ENCODE data around the genes HYOU1 and RNF26.

DNA sequence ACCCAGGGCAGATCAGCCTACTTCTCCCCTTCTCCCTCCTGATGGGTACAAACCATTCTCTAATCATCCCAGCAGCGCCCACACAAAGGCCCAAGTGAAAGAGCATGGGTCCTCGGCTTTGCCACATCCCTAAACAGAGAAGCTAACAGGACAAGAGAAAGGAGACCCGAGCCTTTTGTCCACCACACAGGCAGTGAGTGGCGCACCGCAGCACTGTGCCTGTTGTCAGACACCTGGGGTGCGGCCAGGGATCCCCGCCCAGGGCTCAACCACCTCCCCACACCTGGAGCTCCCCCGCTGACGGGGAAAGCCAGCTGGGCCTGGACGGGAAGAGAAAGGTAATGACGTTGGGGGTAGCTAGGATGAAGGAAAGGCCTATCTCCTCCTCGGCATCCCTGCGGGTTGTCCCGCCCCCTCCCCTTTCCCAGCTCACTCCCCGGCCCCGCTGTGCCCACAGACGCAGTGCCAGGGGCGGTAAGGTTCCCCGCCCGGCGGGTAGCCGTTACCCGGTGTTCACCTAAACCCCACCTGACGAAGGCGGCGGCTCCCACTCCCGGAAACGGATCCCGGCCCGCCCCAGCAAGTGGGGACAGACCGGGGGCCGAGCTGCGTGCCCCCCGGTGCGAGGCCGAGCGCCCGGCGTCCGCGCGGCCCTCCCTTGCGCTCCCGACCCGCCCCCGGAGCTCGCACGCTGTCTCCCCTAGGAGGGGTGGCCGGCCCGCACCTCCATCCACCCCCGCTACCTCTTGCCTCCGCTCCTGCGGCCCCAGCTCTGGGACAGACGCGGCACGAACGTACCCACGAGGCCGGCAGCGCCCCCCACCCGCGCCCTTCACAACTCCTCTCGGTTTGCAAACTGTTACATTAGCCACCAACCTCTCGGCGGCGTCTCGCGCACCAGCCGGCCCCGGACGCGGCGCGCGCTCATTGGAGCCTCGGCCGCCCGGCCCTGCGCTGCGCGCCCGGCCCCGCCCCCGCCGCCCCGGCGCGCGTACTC, at the start of gene HYOU1:
HYOU1 (minus strand) TSS at position 929 of the 997 bp plus-strand sequence.
- PRO-cap, result bidirectional peak, plus-strand start outside the sequence, minus-strand start at position 919 of the sequence
- RAMPAGE, long total RNA, 2 experiments, result start-site peak on the minus strand in 2 of 2 experiments, centred at positions 636 to 842 of the sequence, 33 to 304 reads per replicate

GRCh38 chr11:119091776-119092868, 3.1 kb downstream of the H2AX start:
- PRO-cap, result no peak
- RAMPAGE, long total RNA, 2 experiments, result no peak in any of the 2 experiments

GRCh38 chr11:119112058-119112759, 5.1 kb downstream of the C2CD2L start:
- PRO-cap, result no peak
- RAMPAGE, long total RNA, 2 experiments, result no peak in any of the 2 experiments

DNA sequence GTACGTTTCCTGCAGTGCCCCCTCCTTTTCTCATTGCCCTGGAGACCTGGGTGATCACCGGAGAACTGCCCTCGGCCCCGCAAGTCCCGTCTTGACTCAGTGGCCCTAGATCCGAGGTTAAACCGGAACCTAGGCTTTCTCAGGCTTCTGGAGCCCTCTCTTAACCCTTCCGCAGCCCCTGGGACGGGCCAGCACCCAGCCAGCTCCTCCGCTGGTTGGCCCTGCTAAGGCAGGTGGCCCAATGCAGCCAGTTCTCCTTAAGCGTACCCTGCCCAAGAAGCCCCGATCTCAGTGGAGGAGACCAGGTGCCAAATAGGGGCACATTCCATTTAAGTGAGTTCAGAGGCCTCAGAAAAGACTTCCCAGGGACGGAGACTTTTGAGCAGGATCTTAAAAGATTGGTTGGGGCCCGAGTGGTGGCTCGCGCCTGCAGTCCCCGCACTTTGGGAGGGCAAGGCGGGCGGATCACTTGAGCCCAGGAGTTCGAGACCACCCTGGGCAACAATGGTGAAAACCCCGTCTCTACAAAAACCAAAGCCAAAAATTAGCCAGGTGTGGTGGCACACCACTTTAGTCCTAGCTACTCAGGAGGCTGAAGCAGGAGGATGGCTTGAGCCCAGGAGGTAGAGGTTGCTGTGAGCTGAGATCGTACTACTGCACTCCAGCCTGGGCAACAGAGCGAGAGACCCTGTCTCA, 926 bp downstream of the NLRX1 start:
- PRO-cap, result bidirectional peak, plus-strand start at position 357 of the sequence, minus-strand start at position 162 of the sequence
- RAMPAGE, long total RNA, 2 experiments, result no peak in any of the 2 experiments

DNA sequence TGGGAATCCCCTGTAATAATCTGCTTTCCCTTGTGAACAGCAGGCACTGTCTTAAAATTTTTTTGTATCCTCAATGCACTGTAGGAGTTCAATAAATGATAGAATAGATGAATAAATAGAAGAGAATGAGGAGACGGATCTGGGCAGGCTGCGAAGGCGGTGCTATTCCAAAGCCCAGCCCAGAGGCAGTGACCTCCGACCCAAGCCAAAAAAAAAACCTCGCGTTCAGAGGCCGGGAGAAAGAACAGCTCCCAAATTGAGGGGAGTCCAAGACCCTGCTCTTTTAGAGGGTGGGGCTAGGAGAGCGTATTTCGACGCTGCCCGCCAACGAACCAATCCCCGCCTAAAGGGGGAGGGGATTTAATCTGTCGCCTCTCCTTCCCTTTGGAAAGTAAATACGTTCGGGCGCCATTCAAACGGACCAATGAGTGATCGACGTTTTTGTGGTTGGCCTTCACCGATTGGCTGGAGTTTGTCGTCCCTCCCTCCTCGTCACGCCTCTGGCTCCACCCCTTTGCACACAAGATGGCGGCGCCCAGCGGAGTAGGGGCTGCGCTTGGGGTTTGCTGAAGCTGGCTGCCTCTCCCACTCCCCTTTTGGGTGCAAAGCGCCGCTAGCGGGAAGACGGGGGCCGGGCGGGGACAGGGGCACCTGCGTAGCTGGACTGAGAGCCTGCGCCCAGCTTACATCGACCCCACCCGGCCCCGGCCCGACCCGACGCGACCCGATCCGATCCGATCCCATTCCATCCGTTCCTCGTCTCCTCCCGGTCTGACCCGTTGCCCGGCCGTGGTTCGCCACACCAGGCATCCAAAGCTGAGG, at the start of gene RNF26:
RNF26 (plus strand) TSS at position 519 of the 822 bp plus-strand sequence.
- PRO-cap, result bidirectional peak, plus-strand start at position 519 of the sequence, minus-strand start at position 341 of the sequence
- RAMPAGE, long total RNA, 2 experiments, result start-site peak on the plus strand in 1 of 2 experiments, centred at position 519 of the sequence, 106 reads per replicate

GRCh38 chr11:119352816-119353427, 6.4 kb upstream of the MFRP start:
- PRO-cap, result no peak
- RAMPAGE, long total RNA, 2 experiments, result no peak in any of the 2 experiments

GRCh38 chr11:119371721-119372355, 9.7 kb downstream of the USP2 start:
- PRO-cap, result bidirectional peak, plus-strand start at chr11:119372067, minus-strand start at chr11:119372059
- RAMPAGE, long total RNA, 2 experiments, result no peak in any of the 2 experiments

GRCh38 chr11:119709525-119710173, 19.4 kb downstream of the NECTIN1 start:
- PRO-cap, result no peak
- RAMPAGE, long total RNA, 2 experiments, result no peak in any of the 2 experiments

GRCh38 chr11:119727551-119728174, 1.3 kb downstream of the NECTIN1 start:
- PRO-cap, result no peak
- RAMPAGE, long total RNA, 2 experiments, result no peak in any of the 2 experiments

- PRO-cap, result no peak
- RAMPAGE, long total RNA, 2 experiments, result no peak in any of the 2 experiments
Observed at GRCh38 chr11:119728175-119728475, 875 bp downstream of the NECTIN1 start.

DNA sequence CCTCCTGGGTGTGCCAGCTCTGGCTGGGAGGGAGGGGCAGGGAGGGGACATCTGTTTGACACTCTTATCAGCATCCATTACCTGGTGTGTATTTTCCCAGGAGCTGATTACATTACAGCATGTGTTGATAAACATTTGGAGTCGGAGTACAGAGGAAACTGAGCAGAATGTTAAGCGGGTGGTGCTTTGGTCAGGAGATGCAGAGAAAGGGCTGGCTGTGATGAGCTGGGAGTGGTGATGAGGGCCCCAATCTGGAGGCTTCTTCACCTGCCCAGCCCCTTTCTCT, 11.1 kb upstream of the NECTIN1 start:
- PRO-cap, result no peak
- RAMPAGE, long total RNA, 2 experiments, result no peak in any of the 2 experiments

DNA sequence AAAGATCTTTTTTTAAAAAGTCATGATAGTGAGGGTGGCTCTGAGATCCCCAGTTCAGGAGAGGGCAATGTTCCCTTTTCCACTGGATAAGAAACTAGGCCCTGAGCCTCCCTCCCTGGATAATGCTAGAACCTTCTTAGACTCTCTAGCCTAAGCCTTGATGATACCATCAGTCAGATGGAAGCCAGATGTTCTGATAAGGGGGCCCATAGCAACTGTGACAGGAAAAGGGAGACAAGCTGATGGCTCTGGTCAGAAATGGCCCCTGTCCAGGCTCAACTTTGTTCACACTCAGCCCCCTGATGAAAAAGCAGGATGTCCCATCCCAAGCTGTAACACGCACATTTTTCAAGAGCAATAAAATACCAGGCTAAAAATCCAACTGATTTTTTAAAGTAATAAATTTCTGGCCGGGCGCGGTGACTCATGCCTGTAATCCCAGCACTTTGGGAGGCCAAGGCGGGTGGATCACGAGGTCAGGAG, 7.2 kb upstream of the OAF start:
- PRO-cap, result no peak
- RAMPAGE, long total RNA, 2 experiments, result no peak in any of the 2 experiments

- PRO-cap, result no peak
- RAMPAGE, long total RNA, 2 experiments, result no peak in any of the 2 experiments
Observed at GRCh38 chr11:120272968-120273360, 33.0 kb downstream of the POU2F3 start.

- PRO-cap, result no peak
- RAMPAGE, long total RNA, 2 experiments, result no peak in any of the 2 experiments
Observed at GRCh38 chr11:120326684-120327302, 1.7 kb downstream of the TLCD5 start.

DNA sequence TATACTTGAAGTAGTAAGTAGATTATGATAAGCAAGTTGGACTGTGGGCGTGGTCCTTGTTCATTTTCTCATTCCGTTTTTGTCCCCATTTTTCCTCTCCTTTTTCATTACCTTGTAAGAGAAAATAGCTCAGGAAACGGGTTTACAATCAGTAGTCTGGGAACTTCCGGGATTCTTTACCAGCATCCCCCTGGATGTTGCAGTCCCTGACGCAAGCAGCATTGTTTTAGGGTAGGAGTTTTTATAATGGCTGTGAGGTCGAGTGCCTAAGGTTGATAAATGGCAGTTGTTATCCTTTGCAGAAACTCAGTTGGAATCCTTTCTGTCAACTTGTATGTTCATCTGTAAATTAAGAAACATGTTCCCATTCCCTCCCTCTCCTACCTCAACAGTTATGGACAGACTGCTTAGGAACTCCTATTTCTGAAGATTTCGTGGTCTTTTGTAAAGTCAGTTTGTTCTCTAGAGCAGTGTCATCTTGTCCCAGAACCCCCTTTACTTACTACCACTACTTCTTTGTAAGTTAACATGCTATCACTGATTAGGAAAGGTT, 68.3 kb downstream of the ARHGEF12 start:
- PRO-cap, result no peak
- RAMPAGE, long total RNA, 2 experiments, result no peak in any of the 2 experiments

- PRO-cap, result no peak
- RAMPAGE, long total RNA, 2 experiments, result no peak in any of the 2 experiments
Observed at GRCh38 chr11:120454445-120454778, 57.1 kb upstream of the GRIK4 start.

- PRO-cap, result no peak
- RAMPAGE, long total RNA, 2 experiments, result no peak in any of the 2 experiments
Observed at GRCh38 chr11:120476601-120476902, 35.0 kb upstream of the GRIK4 start.

- PRO-cap, result no peak
- RAMPAGE, long total RNA, 2 experiments, result no peak in any of the 2 experiments
Observed at GRCh38 chr11:120477812-120478641, 33.5 kb upstream of the GRIK4 start.

DNA sequence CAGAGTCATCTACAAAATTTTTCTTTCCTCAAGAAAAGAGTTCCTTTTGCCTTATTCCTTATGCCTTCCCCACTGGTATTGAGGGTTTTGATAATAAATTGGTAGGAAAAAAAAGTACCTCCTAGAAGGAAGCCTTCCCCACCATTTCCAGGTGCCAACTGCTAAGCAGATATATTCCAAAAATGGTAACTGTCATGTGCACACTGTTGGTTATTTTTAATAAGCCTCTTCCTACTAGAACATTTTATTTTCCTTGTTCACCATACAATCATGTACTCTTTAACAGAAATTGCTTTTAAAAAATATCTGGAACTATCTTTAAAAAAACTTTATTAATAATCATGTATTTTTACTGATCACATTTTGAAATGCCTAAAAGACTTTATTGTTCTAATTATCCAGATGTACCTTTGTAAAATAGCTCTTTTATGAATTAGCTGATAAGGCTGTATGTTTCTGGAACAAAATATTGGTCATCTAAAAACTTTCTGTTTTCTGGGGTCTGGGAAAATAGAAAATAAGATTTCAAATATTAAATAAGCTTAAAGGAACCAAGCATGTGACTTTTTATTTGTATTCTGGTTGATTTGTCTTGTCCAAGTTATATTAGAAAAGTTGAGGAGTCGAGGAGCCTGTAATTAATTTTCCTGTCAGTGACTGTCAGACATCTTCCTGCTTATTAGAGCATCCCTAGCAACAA, 22.9 kb upstream of the GRIK4 start:
- PRO-cap, result no peak
- RAMPAGE, long total RNA, 2 experiments, result no peak in any of the 2 experiments

GRCh38 chr11:120562847-120563444, 51.4 kb downstream of the GRIK4 start:
- PRO-cap, result no peak
- RAMPAGE, long total RNA, 2 experiments, result no peak in any of the 2 experiments